ENCODE data around the gene EPC1.

- PRO-cap = bidirectional peak, plus-strand start at chr10:31319216, minus-strand start at chr10:31318978
Observed at GRCh38 chr10:31317898-31319153, 690 bp upstream of the ZEB1 start.

GRCh38 chr10:31319324-31320170 is 531 bp downstream of the ZEB1 start:
- PRO-cap = no peak

- PRO-cap = no peak
Observed at GRCh38 chr10:31808427-31809053, 120.1 kb downstream of the ARHGAP12 start.

DNA sequence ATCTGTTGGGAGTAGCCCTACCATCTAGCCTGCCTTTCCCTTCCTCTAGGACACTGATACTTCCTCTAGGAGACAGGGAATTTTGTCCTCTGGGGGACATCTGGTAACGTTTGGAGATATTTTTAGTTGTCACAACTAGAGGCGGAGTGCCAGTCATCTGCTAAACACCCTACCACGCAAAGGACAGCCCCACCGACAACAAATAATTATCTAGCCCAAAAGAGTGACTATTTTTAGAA is 106.0 kb downstream of the ARHGAP12 start:
- PRO-cap = no peak

DNA sequence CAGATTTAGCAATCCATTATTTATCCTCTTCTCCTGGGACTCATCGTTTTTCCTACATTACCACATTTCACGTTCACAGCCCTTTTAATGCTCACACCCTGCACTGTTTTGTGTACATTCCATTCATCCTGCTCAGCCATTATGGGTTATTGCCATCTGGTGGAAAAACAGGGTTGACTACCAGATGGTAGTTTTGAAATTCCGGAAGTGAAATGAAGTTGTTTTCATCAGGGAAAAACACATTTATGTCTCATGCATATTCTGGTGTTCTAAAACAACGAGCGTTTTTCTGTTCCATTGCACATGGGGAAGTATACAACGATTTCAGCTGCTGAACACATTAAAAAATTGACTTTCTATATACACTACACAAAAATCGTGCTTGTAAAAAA is 19.0 kb upstream of the ARHGAP12 start:
- PRO-cap = no peak

DNA sequence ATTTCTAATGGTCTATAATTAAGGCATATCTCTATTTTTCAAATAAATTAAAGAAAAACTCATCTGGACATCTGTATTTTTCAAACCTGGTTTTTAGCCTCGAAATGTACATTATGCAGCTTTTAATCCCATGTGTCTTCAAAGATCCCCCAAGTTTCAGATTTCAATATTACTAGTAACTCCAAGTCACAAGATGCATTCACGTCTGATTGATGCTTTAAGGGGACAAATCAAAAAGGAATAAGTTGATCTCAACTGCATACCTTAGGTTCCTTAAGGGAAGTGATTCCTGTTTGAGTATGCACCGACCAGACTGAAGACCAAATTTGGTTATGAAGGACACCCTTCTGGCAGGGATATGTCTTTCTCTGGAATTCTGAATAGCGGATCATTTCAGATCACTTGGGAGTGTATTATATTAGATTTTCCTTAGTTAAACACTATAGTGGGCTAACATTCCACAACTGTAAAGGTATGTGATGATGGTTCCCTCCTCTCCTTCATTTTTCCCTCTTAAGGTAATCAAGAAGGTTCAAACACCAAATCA is 4.3 kb downstream of the KIF5B start:
- PRO-cap = no peak

- PRO-cap = no peak
Observed at GRCh38 chr10:32114444-32115005, 58.3 kb upstream of the KIF5B start.

GRCh38 chr10:32268637-32269016 is 78.3 kb downstream of the EPC1 start:
- PRO-cap = no peak

- PRO-cap = no peak
Observed at GRCh38 chr10:32337288-32337716, 9.7 kb downstream of the EPC1 start.

GRCh38 chr10:32346760-32347920 is at the start of gene EPC1:
EPC1 (minus strand) TSS chr10:32347158.
- PRO-cap = bidirectional peak, plus-strand start at chr10:32347259, minus-strand start at chr10:32347119; bidirectional peak, plus-strand start at chr10:32347334, minus-strand start at chr10:32347366; bidirectional peak, plus-strand start at chr10:32347959, minus-strand start at chr10:32347674

DNA sequence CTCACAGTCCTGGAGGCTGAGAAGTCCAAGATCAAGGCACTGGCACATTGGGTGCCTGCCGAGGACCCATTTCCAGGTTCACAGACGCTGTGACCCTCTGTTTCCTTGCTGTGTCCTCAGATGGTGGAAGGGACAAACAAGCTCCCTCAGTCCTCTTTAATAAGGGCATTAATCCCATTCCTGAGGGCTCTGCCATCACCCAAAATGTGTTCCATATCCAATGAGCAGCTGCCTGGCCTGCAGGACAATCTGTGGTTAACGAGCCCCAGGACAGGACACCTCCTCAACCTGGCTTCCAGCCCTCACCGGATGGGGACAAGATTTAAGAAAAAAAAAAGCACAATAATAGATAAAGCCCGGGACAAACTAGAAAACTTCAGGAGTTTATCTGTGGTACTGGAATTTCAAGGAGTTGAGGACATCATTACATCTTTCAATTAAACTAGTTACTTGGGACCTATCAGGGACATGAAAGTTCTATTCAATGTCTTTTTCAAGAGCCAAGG is 67.4 kb downstream of the ITGB1 start:
- PRO-cap = no peak

DNA sequence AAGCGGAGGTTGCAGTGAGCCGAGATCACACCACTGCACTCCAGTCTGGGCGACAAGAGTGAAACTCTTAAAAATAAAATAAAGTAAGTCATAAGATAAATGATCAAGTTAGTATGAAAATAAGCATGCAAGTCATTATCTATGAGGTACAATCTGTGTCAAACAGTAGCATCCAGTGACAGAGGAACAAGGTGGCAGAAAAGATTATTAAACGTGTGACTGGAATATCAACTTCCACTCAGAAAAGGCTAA is 30.4 kb downstream of the ITGB1 start:
- PRO-cap = no peak

DNA sequence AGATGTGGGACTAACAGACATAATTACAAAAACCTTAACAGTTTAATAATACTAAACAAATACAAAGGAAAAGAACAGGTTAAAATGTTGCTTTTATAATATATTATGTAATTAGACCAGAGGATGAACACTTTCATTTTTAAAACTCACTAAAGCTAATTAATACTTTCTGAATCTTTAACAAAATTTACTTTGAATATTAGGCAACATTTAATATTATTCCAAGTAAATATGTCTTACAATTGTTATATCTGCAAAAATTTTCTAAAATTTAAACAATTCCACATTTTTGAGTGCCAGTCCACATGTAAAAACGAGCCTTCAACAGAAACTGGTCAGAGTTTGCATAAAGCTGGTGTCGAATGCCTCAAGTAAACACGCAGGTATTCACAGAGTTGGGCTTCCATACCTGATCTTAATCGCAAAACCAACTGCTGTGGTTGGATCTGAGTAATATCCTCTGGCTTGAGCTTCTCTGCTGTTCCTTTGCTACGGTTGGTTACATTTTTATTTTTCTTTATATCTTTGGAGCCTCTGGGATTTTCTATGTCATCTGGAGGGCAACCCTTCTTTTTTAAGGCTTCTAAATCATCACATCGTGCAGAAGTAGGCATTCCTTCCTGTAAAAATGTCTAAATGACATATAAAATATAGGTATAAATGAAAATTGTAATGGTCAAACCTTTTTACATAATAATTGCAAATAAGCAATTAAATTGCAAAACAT is 28.5 kb downstream of the ITGB1 start:
- PRO-cap = no peak

- PRO-cap = no peak
Observed at GRCh38 chr10:32954864-32955823, 2.9 kb downstream of the ITGB1 start.

DNA sequence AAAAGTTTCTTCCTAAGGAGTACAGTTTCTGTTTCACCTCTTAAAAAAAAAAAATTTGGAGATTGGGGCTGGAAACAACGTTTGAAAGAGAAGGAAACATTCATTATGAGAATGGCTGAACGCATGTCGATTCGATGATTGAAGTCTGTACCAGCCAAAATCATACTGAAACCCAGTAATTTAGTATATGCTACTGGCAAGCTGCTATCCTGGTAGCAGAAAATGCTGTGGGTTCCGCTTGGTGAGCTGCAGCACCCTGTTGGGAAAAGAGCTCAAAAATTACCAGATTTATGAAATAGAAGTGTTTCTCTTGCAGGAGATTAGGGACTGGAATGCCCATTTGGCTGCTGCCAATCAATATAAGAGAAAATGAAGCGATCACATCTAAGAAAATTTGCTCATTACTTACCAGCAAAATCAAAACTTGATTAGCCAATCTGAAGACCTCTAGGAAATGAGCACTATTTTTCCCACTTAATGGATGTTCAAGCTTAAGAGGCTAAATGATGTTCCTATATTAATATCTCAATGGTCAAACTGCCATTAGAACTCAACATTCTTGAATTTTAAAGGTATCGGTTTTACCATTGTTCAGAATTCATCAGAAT is 1.1 kb upstream of the ITGB1 start:
- PRO-cap = no peak

GRCh38 chr10:32970892-32971382 is 12.9 kb upstream of the ITGB1 start:
- PRO-cap = no peak

GRCh38 chr10:32972350-32972867 is 14.4 kb upstream of the ITGB1 start:
- PRO-cap = no peak

DNA sequence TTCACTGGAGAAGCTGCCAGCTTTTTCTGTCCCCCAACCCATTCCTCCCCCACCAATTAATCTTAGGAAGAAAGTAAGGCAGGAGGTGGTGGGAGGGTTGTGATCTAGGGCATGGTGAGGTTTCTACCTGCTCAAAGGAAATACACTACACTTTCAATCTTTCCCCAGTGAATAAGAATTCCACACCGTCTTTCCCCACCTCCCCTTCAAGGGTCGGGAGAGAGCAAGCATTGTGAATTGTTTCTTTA is 143.3 kb downstream of the NRP1 start:
- PRO-cap = no peak

GRCh38 chr10:33248598-33249149 is 85.8 kb downstream of the NRP1 start:
- PRO-cap = no peak

DNA sequence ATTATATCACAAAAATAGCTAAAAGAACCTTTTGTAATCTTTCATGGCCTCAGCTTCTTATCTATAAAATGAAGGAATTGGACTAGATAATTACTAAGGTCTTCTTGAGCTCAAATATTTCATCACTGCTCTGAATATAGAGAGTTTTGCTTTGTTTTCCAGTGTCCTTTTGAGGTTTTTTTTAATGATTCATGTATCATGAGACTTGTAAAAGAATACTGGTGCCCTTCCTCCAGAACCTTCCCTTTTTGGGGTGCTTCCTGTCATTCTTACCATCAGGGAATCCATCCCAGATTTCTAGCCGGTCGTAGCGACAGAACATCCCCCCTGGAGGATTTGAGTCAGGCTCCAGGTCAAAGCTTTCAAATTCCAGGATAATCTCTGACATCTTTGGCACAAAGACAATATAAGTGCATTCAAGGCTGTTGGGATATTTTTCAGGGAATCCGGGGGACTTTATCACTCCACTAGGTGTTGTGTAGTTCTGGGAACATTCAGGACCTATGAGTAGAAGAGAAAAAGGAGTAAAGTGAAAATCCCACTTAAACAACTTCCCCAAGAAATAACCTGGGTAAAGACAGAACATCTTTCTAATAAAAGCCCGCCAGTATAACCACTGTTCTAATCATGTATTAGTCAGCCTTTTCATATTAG is 71.0 kb downstream of the NRP1 start:
- PRO-cap = no peak

Data from WTC11 (cell line).